Paraaortic lymph node (tissue), 1 donor: ENCODE results near the genes HSD17B1, EZH1 and BECN1.

GRCh38 chr17:42387066-42387653 is 1.1 kb downstream of the STAT3 start:
- PRO-cap = no peak

GRCh38 chr17:42421682-42422305 is 1.3 kb downstream of the CAVIN1 start:
- PRO-cap = bidirectional peak, plus-strand start at chr17:42421801, minus-strand start at chr17:42421482

- PRO-cap = bidirectional peak, plus-strand start at chr17:42422513, minus-strand start at chr17:42422432
These were observed 620 bp downstream of the CAVIN1 start for GRCh38 chr17:42422306-42422966.

GRCh38 chr17:42552826-42553159 is at the start of gene HSD17B1:
HSD17B1 (plus strand) TSS chr17:42552923.
- PRO-cap = no peak

DNA sequence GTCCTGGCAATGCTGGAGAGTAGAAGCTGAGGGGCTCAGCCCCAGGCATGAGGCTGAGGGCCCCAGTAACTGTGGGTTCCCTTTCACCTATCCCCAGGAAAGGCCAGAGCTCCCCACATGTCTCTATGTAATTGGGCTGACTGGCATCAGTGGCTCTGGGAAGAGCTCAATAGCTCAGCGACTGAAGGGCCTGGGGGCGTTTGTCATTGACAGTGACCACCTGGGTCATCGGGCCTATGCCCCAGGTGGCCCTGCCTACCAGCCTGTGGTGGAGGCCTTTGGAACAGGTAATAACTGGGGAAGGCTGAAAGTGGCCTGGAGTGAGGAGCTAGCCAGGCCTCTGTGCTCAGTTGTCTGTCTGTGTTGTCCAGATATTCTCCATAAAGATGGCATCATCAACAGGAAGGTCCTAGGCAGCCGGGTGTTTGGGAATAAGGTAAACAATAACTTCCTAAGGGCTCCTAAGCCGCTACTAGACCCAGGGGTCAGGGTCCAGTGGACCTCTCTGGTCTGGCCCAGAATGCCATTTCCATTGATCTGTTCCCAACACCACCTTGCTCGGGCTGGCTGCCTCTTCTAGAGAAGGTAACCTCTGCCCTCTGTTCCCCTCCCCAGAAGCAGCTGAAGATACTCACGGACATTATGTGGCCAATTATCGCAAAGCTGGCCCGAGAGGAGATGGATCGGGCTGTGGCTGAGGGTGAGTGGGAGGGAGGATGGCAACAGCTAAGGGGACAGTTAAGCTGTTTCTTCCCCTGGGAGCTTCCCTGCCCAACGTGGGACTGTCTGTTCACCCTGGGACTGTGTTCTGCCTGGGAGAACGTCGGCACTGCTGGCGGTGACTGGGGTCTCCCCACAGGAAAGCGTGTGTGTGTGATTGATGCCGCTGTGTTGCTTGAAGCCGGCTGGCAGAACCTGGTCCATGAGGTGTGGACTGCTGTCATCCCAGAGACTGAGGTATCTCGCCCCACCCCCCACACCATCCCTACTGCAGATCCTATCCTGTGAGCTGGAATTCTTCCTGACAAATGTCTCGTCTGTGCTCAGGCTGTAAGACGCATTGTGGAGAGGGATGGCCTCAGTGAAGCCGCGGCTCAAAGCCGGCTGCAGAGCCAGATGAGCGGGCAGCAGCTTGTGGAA is 1.9 kb upstream of the MLX start:
- PRO-cap = no peak

GRCh38 chr17:42572871-42573768 is 4.4 kb downstream of the PSMC3IP start:
- PRO-cap = no peak

- PRO-cap = no peak
These were observed 2.1 kb upstream of the PSMC3IP start for GRCh38 chr17:42579272-42580450.

GRCh38 chr17:42669798-42670534 is 6.8 kb downstream of the PLEKHH3 start:
- PRO-cap = no peak

GRCh38 chr17:42744134-42745312 is at the start of gene EZH1:
EZH1 (minus strand) TSS chr17:42745040.
- PRO-cap = bidirectional peak, plus-strand start at chr17:42744489, minus-strand start at chr17:42744477; bidirectional peak, plus-strand start at chr17:42744793, minus-strand start at chr17:42744683; bidirectional peak, plus-strand start at chr17:42745147, minus-strand start at chr17:42745037

DNA sequence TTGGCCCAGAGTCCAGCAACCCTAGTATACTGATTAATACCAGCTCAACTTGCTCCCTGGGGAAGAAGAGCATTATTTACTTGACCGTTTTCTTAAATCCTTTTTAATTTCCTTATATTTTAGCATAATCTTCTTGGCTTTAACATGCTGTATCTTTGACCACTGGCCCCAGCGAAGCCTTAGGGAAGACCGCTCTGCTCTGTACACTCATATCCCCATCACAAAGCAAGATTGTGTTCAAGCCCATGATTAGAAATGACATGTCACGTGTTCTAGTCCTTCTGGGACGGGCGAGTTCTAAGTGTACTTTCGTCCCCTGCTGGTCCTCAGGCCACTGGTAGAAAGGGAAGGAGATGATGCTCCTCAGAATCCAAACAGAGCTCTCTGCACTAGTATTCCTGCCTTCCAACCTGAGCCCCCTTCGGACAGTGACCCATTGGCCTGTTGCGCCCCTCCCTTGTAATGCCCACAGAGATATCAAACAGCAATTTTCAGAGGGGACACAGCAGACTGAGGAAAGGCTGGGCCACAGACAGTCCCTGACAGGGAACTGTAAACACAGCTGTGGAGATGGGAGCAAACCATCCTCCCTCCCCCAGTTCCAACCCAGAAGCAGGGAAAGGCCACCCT is 4.3 kb upstream of the EZH1 start:
- PRO-cap = bidirectional peak, plus-strand start at position 329 of the sequence, minus-strand start at position 222 of the sequence

- PRO-cap = no peak
These were observed 363 bp downstream of the VPS25 start for GRCh38 chr17:42773643-42773981.

GRCh38 chr17:42780779-42781719 is 639 bp downstream of the WNK4 start:
- PRO-cap = no peak

GRCh38 chr17:42795449-42796348 is 2.8 kb downstream of the COA3 start:
- PRO-cap = no peak

DNA sequence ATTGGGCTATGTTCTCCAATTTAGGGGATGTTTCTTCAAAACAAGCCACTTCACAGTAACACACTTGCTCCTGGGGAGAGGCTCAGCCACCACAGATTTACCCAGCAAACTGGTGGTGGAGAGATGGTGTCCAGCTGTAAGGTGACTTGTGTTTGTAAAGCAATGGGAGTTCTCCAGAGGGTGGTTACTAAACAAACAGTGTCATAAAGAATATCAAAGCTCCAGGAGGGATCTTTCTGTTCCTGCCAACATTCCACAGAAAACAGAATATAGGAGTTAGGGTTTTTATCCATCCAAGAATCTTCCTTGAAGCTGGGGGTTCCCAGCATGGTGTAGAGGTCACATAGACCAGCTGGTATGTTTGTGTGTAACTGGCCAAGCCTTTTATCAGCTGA is 4.3 kb downstream of the CNTD1 start:
- PRO-cap = no peak

DNA sequence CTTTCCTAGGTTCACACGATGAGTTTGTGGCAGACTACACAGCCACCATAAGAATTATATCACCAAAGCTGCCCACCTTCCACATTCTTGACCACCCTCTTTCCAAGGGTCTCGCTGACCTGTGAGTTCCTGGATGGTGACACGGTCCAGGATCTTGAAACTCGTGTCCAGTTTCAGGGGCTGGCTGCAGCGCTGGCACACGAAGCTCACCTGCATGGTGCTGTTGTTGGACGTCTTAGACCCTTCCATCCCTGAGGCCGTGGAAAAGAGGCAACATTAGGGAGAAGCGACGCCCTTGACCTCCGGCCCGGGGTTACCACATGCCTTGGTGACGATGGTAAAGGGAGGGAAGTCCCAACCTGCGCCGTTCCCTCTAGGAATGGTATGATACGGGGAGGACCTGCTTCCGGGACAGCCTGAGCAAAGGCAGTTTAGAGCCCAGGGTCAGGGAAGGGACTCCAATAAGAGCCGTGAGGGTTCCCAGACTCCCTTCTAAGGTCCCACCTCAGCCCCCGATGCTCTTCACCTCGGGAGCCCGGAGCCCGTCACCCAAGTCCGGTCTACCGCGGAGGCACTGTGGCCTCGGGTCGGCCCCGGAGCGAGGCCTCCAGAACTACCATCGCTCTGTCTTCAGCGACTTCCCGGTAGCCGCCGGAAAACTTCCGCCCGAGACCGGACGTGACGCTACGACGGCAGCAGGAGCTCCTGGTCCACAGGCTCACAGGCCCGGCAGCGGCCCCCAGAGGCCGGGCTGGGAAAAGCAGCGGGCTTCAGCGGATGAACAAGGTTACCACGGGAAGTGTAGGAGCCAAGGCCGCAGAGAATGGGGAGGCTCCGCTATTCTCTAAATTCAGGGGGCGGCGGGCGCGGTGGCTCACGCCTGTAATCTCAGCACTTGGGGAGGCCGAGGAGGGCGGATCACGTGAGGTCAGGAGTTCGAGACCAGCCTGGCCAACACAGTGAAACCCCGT is at the start of gene BECN1:
TSS of gene BECN1 (minus strand) at position 654 of the 971 bp plus-strand sequence.
- PRO-cap = bidirectional peak, plus-strand start at position 798 of the sequence, minus-strand start at position 626 of the sequence

DNA sequence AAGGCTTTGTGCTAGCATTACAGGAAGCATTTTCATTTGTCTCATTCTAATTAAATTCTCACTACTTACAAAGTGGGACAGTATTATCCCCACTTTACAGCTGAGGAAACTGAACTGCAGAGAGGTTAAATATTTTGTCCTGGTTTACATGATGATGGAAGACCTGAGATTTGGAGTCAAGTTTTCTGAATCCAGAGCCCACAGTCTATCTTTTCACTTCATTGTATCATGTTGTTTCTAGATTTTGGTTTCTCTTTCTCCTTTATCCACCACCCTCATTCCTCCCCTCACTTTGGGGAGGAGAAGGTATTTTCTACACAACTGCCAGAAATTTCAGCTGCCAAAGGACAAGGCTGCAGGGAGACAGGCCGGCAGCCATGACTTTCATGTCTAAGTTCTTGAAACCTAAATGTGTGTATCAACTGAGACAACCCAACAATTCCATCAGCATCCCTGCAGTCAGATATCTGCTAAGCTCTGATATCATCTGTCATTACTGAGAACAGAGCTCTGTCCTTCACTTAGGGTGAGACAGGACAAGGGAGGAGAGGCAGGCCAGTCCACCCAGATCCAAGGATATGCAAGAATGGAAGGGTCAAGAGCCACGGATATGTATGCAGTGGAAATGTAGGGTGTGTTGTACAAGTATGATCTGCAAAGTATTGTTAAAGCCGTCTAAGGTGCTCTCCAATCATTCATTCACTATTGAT is 3.8 kb upstream of the RPL27 start:
- PRO-cap = no peak

- PRO-cap = no peak
These were observed 4.6 kb upstream of the NBR1 start for GRCh38 chr17:43166035-43167147.

DNA sequence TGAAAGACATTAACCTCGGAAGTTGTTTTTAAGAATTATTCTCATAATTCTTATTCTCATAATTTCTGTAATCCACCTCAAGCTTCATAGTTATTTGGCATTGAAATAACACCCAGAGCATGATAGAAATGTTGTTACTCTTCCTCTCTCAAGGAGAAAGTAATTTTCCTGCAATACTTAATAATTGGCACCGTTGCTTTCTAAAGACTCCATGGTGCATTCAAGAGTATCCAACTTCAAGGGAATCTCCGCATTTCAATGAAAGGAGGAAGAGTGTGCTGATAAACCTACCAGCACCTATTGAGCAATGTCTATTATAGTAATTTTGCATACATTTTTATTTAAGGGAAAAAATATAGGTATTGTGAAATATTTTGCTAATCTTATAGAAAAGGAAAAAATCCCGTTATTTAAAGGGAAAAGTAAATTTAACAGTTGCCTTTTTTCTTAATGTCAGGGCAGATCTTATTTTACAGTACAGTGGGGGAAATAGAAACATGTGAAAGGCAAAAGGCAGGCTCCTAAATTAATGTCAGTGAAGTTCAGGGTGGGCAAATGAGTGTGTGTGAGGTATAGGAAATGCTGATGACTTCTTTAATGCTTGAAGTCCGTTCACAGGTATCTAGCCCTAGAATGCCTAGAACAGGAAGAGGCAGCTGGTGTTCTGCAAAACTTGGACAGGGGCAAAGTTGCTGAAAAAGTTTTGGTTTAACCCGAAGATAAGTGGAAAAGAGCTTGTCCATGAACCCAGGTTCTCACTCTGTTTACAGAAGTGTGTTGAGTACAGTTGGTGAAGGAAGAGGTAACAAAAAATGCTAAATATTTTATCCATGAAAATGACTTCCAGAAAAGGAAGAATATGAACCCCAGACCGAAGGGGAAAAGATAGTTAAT is 975 bp upstream of the TMEM106A start:
- PRO-cap = no peak

GRCh38 chr17:43273170-43273505 is 44.7 kb upstream of the CCDC200 start:
- PRO-cap = no peak

- PRO-cap = no peak
These were observed 20.2 kb downstream of the ARL4D start for GRCh38 chr17:43418727-43419655.